SK-N-MC (cell line): ENCODE measurements around the gene SEC22C.

DNA sequence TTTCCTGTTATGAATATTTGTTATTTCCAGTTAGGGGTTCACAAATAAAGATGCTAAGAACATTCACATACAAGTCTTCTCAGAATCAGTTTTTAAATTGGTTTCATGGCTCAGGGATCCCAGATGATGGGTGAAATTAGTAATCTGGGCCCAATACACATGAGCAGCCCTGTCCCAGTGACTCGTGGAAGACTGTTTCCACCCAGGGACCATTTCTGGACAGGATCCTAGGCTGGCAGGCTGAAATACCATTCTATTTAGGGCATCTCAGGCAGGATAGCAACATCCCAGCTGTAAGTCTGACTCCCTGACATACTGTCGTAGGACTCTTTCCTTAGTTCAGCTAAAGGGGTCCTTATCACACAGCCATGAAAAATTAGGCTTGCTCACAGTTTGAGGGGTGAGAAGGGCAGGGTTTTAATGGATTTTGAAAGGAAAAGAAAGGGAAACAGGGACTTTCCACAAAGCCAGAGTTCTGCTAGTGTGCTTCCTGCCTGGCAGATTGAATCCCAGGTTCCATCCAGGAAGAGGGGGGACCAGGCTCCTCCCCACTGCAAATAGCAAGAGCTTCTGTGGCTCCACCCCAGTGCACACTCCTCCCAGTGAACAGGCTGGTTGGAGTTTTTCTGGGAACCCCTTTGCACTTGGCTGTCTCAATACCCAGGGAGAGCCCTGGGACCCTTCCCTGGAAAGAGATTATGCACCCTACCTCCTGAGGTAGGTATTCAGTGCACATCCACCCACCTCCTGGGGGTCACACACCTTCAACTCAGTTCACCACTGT, 41.3 kb upstream of the LYZL4 start:
- RRBS: no CpG with 5 or more reads among the region's 2 CpGs

DNA sequence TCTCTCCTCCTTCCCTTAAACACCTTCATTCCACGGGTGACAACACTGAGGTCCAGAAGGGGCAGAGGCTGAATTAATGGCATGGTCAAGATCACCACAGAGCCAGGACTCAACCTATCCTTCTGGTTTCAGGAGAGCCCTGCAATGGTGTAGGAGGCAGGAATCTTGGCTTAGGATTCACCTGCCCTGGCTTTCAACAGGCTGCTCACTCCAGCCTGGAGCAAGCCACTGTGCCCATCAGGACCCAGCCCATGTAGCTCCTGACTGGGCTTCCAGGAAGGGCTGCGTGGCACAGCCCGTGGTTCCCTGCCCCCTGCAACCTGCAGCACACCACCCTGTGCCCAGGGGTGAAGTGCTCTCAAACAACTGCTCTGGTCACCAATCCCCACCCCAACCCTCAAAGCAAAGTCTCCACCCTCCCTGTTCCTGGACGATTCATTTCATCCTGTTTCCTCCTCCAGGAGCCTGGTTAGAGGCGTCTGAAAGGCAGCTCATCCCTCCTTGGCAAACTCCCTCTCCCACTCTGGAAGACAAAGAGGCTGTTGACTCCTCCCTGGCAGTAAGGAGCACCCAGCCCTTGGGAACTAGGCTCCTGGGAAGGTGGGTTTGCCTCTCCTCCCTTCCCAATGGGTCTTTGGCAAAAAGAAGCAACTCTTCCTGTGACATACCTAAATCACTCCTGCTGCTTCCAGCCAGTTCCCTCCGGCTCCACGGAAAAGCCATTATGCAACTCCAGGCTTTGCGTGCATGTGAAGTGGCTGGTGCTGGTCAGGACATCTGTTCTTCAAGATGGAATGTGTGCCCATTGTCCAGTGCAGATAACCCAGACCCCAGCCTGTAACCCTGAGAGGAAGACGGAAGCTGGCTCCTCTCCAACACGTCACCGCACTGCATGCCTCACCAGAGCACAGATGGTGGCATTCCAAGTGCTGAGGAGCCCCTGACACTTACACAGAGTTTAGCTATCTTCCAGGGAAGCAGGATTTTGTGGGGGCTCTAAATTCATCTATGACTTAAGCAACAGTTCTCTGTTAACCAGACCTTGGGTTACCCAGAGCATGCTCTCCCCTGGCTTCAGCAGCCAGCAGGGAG, 29.2 kb upstream of the VIPR1 start:
- RRBS: no CpG with 5 or more reads among the region's 11 CpGs

DNA sequence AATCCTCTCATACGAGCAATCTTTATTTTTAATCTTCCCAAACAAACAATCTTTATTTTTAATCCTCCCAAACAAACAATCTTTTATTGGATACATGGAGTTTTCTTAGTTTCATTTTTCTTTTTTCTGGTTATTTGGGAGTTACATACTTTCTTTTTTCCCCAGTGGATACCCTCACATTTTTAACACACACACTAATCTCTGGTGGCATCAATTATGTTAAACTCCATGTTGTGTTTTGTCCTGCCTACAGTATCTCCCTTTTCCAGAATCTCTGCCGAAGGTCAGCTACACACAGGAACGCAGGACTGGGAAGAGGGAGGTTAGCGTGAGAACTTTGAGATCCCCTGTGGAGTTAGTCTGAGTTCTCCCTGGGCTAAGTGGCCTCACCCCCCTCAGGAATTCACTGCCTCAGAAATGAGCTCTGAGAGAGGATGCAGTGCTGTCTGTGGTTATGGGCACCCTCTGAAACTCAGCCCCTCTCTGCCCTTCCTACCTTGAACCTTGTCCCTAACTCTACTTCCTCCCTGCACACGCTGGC, 5.6 kb upstream of the VIPR1 start:
- RRBS: no CpG with 5 or more reads among the region's 5 CpGs

- RRBS: no CpG with 5 or more reads among the region's 2 CpGs
Observed at GRCh38 chr3:42511232-42511633, 8.8 kb downstream of the VIPR1 start.

DNA sequence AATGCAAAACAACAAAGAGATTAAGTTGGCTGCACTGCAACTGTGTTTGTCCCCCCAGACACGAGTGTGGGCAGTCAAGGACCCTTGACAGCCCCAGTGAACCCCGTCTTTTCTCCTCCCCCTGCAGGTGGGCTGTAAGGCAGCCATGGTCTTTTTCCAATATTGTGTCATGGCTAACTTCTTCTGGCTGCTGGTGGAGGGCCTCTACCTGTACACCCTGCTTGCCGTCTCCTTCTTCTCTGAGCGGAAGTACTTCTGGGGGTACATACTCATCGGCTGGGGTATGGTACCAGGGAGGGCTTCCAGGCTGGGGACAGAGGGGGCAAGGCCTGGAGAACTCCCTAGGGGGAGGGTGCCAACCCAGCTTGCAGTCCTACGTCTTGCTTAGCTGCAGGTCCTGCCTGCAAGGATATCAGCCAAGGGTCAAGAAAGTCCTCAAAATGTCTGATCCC, 28.2 kb downstream of the VIPR1 start:
- RRBS: no CpG with 5 or more reads among the region's 6 CpGs

DNA sequence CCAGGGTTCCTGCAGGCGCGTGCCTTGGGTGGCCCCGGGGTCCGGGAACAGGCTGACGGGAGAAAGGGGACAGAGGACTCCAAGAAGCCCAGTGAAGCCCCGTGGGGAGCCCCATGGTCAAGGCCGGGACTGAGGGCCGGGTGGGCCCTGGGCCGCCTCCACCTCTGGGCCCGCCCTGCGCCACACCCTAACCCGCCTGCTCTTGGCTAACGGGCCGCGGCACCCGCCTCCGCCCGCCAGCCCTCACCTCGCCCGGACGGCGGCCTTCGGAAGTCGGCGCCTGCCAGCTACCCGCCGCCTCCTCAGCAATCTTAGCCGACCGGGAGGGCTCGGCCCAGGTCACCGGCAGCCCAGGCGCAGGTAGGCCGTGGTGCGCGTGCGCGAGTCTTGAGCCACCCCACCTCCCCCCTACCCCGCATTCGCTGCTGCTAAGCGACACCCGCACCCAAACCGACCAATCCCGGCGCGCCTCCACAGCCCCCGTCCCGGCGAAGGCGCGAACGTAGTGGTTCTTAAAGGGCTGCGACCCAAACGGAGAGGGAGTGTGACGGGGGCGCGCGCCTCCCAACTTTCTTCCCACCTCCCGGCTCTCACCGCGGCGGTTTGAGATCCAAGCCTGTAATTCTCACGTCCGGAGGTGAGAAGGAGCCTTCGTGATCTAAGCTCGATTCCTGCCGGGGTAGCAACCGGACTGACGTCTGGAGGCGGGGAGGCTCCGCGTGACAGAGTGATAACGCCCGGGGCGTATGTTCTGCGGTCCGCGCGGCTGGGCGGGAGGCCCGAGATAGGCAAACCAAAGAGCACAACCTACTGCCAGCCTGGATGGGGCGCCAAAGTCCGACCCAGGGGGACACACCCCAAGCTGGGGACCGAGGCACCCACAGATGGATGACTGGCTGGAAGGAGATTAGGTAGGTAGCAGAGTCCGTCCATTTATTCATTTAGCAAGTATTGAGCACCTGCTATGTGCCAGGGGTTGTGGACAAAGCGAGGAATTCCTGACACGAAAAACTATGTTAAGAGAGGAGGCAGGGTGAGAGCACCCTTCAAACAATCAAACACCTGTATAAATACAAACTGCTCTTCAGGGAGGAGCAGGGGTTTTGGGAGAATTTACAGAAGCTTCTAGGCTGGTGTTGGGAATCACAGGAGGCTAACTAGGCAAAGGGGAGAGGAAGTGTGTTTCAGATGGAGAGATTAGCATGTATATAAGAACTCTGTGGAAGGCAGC, at the start of gene SEC22C:
Gene SEC22C, minus strand, starts transcription at position 369 of the 1,231 bp plus-strand sequence.
- RRBS: 1% methylated on average over 38 of the region's 86 CpGs

GRCh38 chr3:42600015-42600585, 386 bp upstream of the NKTR start:
- RRBS: no CpG with 5 or more reads among the region's 37 CpGs

- RRBS: no CpG with 5 or more reads among the region's 3 CpGs
Observed at GRCh38 chr3:42612050-42612561, 11.6 kb downstream of the NKTR start.

GRCh38 chr3:42649975-42651152, 3.1 kb upstream of the ZBTB47 start:
- RRBS: no CpG with 5 or more reads among the region's 4 CpGs

DNA sequence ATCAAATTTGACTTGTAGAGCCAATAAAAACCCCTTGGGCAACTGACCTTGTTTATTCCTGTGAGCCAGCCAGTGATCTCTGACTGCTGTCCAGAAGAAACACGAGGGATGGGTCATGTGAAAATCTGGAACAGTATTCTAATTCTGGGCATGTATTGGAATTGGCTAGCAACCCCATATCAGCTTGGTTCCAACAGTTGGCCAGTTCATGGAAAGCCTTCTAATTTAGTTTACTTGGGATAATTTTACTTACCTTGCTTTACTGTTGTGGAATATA, 19.1 kb upstream of the HHATL start:
- RRBS: no CpG with 5 or more reads among the region's 1 CpG

GRCh38 chr3:42756303-42756821, 16.7 kb downstream of the CCDC13 start:
- RRBS: no CpG with 5 or more reads among the region's 1 CpG

DNA sequence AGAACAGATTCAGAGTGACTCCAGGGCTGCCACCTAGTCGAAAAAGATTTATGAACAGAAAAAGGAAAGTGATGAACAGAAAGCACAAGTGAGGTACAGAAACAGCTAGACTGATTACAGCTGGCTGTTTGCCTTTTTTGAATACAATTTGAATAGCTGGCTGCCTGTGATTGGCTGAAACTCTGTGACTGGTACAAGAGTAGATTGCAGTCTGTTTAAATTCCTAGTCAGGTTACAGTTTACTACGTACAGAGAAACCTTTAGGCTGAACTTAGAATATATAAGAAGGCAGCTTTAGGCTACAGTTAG, 10.1 kb downstream of the CCDC13 start:
- RRBS: no CpG with 5 or more reads among the region's 2 CpGs

DNA sequence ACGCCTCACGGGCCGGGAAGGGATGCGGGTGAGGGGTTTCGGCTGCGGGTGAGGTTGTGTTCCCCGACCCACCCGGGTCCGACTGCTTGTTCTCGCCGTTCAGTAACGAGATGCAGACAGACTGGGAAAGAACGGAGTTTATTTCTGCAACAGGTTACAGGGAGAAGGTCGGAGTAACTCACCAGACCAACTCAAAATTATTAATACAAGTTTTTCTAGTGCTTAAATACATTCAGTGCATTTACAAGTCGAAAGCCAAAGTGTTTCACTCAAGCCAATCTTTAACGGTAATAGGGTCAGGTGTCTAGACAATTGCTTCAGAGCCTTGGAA, 492 bp upstream of the HIGD1A start:
- RRBS: 2% methylated on average over 6 of the region's 16 CpGs

GRCh38 chr3:42847601-42848321, 27.9 kb downstream of the CYP8B1 start:
- RRBS: no CpG with 5 or more reads among the region's 6 CpGs

DNA sequence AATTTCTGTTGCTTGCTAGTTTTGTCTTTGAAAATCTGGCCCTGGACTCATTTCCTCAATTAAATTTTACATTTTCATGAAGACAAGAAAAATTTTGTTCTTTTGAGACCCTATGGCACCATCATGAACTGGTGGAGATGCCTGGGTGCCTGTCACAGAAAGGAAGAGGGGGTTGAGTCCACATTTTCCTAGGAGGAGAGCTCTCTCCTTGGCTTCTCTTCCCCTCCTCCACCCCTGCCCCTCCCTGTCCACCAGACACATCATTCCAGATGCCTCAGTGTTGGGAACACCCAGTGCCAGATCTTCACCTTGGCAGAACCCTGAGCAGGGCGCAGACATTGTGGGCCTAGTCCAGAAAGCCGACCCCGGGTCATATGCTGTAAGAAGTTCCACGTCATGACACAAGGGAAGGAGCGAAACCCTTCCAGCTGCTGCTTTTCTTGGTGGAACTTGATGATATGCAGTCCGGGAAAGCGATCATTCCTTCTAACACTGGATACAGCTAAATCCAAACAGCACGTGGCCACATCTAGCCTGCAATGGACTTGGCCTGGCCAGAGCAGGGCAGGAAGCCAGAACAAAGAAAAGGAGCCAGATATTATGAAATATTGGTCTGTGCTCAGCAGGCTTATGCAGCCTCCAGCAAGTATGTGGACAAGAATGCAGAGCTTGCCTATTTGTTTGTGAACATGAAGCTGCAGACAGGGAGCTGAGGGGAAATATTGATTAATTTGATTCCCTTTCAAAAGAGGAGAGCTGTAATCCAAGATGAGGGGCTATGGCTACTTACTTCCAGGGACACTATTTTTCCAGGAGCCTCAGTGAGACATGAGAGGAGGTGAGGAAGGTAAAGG, 22.0 kb downstream of the GASK1A start:
- RRBS: 35% methylated on average over 3 of the region's 8 CpGs

- RRBS: no CpG with 5 or more reads among the region's 2 CpGs
Observed at GRCh38 chr3:43287679-43287876, 1.2 kb downstream of the SNRK start.

DNA sequence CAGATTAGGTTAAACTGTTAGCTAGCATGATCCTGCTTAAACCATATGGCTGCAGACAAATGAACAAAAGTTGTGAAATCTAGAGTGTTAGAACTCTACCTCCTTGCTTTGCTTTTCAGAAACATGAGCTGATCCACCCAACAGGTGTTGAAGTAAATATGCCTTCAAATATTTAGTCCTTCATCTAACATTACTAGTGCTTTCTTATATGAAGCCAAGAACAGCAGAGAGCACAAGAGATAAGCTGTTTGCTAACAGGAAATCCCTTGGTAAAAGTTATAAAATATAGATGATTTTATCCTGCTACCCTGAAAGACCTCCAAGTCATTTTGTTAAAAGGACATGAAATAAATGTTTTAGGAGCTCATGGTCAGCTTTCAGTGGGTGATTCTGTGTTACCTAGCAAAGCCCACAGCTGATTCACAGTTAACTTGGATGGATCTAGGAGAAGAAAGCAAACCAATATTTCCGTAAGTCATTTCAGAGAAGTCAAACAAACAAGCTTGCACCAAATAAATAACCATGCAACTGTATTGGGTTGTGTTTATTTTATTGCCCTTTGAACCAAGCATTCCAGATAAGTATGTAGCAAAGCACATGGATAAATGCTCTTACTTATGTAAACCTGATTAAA, 102.8 kb downstream of the SNRK start:
- RRBS: no CpG with 5 or more reads among the region's 1 CpG

DNA sequence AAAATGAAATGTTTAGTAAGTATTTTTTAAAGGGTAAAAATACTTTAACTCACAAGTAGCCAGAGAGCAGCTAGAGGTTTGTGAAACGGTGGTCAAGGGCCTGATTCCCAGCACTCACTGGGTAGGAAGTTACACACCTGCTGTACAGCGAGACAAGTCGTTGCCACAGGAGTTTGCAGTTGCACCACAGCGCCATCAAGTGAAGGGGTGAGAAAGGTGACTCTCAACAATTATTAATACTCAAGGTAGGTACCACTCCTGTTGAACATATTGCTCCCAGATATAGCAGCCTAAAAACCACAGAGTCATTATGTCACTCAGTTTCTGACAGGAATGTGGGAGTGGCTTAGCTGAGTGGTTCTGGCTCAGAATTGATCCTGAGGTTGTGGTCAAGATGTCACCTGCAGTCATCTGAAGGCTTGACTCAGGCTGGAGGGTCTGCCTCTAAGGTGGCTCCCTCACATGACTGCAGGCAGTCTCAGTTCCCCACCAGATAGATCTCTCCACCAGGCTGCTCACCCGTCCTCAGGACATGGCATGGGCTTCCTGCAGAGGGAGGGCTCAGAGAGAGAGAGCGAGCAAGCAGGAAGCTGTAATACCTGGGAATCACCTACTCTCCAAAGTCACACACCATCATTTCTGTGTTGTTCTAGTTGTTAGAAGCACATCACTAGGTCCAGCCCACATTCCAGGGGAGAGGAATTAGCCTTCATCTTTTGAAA, 16.9 kb upstream of the ANO10 start:
- RRBS: no CpG with 5 or more reads among the region's 6 CpGs

DNA sequence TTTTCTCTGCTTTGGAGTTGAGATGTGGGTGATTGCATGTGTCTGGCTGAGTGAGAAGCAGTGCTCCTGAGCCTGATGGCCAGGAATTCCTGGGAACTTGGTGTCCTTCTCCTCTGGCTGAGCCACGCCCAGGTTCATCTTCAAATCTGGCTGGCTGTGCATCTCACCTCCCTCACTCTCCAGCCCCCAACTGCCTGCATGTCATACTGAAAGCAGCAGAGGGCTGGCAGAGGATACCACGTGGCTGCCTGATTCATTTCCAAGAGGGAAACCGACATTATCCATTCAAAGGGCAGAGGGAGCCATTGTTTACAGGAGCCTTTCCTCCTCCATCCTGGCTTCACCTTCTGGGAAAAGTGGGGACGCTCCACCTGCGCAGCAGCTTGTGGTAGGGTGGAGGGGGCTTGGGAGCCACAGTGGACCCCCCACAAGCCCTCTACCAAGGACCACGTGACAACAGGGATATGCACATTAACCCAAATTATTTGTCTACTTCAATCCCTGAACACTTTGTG, 57.5 kb downstream of the ABHD5 start:
- RRBS: no CpG with 5 or more reads among the region's 6 CpGs

GRCh38 chr3:43883908-43884432, 193.2 kb downstream of the ABHD5 start:
- RRBS: no CpG with 5 or more reads among the region's 4 CpGs